Aorta (tissue), 1 donor: ENCODE data around the gene IRF1.

GRCh38 chr5:132180145-132180589, 47.5 kb downstream of the P4HA2 start:
- PRO-cap, result no peak

DNA sequence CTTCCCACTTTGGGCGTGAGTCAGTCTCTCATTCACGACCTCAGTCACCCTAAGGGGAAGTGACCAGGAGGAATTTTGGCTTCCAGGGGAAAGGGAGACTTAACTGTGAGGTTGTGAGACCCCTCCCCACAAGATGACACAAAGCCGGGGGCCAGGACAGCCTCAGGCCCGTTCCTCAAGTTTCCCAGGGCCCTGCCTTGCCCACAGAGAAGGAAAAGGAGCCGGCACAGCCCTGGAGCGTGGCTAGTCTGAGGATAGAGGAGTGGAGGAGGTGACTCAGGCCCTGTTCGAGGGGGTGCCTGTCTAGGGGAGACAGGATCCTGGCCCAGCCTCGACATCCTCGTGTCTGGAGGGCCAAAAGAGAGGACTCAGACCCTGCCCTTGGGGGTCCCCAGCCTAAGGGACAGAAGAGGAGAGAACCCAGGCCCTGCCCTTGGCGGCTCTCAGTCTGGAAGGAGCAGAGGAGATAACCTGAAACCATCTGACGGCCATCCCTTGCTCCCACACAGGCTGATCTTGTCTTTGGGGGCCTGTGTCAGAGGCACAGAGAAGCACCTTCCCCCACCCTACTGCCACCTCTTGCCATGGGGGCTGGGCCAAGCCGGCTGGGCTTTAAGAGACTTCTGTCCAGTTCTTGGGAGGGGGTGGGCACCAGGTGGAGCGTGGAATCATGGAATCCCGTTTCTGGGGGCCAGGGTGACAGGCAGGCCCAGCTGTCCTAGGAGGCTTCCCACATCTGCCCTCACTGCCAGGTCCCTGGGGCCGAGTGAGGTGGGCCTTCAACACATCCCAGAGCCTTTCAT, 1.0 kb downstream of the PDLIM4 start:
- PRO-cap, result unidirectional peak, minus-strand start at position 250 of the sequence

DNA sequence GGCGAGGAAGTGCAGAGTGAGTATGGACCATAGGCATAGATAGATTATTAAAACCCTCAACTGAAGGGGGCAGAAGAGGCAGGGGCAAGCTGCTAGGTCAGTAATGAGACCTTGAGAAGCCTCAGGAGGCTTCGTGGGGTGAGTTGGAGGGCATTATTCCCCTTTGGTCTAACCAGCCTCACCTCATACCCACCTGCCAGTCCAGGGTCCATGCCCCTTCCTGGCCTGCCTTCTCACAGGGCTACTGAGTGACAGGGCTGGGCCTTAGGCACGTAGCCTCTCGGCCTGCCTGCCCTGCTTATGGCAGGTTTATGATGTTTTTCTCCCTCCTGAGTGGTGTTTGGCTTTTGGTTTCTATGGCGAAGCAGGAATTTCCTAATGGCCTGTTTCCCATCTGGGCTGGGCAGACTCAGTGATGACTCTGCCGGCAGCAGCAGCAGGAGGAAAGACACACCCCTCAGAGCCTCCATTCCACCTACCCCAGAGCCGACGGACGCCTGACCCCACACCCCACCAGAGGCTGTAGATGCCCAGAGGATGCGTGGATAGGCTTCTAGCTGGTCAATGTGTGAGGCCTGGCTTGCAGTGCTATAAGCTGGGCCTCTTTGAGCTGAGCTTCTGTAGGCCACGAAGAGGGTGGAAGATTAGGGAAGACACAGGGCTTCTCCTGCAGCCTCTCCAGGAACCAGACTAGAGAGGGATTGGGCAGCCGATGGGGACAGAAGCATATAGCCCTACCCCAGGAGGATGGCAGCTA, 8.2 kb downstream of the PDLIM4 start:
- PRO-cap, result no peak

- PRO-cap, result no peak
Measured at GRCh38 chr5:132368218-132368759, 1.2 kb upstream of the SLC22A5 start.

- PRO-cap, result no peak
Measured at GRCh38 chr5:132377048-132377566, 7.6 kb downstream of the SLC22A5 start.

DNA sequence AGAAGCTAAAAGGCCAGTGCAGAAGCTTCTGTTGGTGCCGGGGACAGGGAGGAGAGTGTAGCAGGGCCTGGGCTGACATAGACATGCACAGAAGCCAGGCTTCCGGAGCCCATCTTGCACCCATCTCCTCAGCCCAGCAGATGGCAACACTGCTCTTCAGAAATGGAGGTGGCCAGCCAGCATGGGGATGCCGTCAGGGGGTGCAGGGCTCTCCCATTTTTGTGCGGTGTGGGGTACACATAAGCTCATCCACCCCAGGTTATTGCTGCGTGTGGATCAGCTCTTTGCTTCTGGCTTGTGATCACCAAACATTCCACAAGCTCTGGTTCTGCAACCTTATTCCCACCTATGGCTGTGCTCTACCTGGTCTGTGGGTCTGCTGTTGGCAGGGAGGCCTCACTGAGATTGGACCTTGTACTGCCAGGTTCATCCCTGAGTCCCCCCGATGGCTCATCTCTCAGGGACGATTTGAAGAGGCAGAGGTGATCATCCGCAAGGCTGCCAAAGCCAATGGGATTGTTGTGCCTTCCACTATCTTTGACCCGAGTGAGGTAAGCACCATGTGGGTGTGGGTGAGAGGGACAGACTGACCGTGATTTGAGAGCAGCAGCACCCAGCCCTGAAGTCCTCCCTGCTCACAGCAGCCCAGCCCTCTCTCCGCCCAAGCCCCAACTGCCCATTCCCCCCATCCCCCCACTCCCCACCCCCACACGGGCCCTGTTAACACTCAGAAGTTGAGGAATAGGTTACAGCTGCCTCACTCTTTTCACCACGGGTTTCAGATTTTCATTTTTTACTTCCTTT, 17.3 kb downstream of the SLC22A5 start:
- PRO-cap, result no peak

GRCh38 chr5:132411883-132412118, 42.3 kb downstream of the SLC22A5 start:
- PRO-cap, result no peak

DNA sequence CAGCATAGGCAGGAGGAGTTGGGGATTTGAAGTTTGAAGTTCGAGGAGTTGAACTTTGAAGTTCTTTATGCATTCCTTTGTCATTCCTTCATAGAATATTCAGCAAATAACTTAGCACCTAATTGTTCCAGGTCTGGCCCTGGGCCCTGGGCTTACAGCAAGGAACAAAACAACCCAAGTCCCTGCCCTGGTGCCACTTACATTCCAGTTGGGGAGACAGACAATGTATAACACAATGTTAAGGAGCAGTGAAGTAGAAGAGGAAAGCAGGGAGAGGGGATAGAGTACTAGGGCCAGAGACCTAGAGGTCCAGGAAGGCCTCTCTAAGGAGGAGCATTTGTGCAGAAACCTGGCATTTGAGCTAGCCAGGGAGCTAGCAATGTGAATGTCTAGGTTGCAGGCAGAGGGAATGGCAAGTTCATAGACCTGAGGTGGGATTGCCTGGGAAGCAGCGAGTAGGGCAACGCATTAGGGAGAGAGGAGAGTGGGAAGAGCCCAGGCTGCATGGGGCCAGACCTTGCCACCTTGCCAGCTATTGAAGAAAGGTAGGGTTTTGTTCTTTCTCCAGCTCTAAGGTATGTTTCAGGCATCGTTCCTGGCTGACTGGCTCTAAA, 53.8 kb downstream of the SLC22A5 start:
- PRO-cap, result no peak

DNA sequence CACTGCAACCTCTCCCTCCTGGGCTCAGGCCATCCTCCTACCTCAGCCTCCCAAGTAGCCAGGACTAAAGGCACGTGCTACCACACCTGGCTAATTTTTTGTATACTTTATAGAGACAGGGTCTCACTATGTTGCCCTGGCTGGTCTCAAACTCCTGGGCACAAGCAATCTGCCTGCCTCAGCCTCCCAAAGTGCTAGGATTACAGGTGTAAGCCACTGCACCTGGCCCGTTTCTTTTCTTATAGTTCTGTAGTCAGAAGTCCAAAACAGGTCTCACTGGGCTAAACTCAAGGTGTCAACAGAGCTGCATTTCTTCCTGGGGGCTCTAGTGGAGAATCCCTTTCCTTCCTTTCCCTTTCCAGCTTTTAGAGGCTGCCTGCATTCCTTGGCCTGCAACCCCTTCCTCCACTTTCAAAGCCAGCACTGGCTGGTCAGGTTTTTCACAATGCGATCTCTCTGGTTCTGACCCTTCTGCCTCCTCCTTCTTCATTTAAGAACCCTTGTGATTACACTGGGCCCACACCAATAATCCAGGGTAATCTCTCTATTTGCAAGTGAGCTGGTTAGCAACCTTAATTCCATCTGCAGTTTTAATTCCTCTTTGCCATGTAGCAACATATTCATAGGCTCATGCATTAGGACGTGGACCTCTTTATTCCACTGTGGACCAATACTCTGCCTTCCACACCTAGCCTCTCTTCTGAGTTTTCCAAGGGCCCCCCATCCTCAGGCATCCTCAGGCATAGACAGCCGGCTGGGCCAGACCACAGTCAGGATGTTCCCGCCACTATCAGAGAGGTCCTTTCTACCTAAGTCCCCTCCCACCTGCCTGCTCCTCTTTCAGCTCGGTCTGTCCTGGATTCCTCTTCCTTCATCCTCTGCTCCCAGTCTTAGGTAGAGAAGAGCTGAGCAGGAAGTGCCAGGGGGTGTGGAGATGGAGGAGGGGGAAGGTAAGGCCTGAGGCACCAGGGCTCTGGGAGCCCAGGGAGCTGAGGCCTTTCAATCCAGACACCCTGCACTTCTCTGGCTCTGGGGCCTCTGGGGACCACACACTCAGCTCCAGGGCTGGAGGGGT, 16.1 kb downstream of the IRF1 start:
- PRO-cap, result no peak

GRCh38 chr5:132486189-132486813, 4.3 kb downstream of the IRF1 start:
- PRO-cap, result no peak

- PRO-cap, result no peak
Measured at GRCh38 chr5:132488645-132488910, 2.0 kb downstream of the IRF1 start.

- PRO-cap, result bidirectional peak, plus-strand start at chr5:132491020, minus-strand start at chr5:132490773
Measured at GRCh38 chr5:132489856-132490883, at the start of gene IRF1. Gene IRF1, minus strand, starts transcription at chr5:132490773.

GRCh38 chr5:132588495-132589044, 31.8 kb downstream of the RAD50 start:
- PRO-cap, result no peak

- PRO-cap, result no peak
Measured at GRCh38 chr5:132840956-132841529, 10.6 kb upstream of the SHROOM1 start.

DNA sequence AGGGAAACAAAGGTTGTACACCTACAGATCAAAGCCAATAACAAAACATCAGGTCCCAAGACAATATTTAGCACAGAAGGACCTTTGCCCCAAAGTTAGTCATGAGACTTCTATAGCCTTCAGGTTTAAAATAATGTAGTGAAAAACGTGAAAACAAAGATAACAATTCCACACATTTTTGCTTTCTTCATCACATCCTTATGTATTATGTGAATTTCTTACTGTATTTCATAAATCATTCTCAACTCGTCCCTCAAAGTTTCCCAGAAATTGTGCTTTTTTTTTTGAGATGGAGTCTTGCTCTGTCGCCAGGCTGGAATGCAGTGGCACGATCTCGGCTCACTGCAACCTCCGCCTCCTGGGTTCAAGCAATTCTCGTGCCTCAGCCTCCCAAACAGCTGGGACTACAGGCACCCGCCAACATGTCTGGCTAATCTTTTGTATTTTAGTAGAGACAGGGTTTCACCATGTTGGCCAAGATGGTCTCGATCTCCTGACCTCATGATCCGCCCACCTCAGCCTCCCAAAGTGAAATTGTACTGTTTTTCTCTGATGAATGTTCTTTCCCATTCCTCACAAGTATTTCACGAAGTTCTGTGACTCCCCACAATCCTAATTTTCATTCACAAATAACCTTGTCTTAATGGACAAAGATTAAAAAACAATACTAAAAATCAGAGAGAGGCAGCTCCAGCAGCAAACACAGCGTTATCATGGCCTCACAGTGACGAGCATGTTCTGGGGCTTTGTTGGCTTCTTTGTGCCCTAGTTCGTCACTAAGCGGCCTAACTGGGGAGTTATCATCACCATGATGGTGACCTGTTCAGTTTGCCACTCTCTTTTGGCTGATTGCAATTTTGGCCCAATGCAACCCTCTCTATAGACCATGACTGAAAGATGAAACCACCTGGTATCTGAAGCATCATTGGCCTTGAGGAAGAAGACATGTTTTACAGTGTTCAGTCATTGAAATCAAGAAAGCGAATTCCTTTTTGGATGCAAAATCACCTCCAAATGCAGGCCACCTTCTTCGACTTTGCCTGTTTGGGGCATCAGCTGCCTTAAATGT, 15.3 kb downstream of the AFF4 start:
- PRO-cap, result no peak

- PRO-cap, result no peak
Measured at GRCh38 chr5:132951855-132952095, 11.7 kb downstream of the AFF4 start.

DNA sequence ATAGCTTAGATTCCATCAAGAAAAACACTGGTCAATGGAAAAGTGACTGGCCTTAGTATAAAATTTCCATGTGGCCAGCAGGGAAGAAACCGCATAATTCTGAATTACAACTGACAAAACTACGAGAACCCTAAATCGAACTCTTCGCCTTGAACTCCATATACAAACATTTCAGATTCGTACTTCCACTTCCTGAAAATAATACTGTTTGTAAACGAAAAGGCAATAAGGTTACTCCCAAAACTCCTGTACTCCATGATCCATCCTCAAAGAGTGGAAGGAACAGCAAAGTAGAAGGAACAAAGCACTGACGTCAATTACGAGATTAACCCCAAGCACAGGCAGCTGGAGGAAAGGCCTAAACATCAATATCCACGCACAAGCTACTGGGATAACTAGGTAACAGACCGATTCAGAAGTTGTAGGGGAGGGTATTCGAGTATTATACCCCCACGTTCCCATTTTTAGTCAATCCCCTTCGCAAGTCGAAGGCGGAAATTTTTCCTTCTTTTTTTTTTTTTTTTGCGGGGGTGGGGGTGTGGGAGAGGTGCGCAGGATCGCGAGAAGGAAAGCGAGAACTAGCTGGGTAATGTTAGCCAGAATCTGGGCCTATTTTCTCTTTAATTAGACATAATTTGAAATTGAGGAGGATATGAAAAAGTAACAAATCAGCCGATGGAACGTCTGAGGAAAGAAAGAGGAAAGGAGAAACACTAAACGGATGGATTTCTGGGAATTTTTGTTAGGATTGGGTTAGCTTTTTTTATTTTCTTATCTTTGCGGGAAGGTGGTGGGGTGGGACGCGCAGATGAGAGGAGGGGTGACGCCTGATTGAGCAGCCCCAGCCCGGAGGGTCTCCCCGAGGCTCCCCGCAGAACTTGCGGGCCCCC, 892 bp downstream of the AFF4 start:
- PRO-cap, result no peak

- PRO-cap, result no peak
Measured at GRCh38 chr5:133050223-133051031, 1.4 kb upstream of the HSPA4 start.

DNA sequence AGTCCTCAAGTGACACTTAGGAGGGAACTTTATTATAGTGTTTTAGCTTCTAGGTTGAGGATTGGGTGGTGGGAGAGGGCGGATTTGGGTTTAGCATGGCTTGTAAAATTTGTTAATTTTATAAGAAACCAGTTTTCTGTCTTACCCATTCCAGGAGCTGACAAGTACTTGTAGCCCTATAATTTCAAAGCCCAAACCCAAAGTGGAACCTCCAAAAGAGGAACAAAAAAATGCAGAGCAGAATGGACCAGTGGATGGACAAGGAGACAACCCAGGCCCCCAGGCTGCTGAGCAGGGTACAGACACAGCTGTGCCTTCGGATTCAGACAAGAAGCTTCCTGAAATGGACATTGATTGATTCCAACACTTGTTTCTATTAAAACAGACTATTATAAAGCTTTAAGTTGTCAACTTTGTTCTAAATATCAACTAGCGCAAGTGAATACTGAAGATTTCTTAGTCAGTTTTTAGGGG, 52.3 kb downstream of the HSPA4 start:
- PRO-cap, result no peak

DNA sequence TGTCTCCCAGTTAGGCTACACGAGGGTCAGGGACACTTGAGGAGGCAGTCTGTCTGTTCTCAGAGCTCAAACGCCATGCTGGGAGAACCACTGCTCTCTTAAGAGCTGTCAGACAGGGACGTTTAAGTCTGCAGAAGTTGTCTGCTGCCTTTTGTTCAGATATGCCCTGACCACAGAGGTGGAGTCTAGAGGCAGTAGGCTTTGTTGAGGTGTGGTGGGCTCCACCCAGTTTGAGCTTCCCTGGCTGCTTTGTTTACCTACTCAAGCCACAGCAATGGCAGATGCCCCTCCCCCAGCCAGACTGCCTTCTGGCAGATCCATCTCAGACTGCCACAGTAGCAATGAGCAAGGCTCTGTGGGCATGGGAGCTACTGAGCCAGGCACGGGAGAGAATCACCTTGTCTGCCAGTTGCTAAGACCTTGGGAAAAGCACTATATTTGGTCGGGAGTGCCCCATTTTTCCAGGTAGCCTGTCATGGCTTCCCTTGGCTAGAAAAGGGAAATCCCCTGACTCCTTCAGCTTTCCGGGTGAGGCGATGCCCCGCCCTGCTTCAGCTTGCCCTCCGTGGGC, 118.9 kb downstream of the HSPA4 start:
- PRO-cap, result no peak